Thoracic aorta endothelial cell (primary cell): ENCODE measurements around a stretch of chr9.

DNA sequence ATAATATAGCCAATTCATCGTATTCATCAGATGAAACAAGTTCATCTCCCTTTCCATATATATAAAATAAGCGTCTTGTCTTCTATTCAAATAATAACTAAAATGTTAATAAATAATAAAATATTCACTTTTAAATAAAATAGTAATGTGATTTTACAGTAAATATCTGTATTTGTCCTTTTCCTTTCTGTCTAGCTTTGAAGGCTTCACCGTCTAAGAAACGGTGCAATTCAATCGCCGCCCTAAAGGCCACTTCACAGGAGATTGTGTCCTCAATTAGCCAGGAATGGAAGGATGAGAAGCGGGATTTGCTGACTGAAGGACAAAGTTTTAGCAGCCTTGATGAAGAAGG, 79.2 kb downstream of the PRKACG start:
- CAGE, long polyA plus RNA, result no peak

DNA sequence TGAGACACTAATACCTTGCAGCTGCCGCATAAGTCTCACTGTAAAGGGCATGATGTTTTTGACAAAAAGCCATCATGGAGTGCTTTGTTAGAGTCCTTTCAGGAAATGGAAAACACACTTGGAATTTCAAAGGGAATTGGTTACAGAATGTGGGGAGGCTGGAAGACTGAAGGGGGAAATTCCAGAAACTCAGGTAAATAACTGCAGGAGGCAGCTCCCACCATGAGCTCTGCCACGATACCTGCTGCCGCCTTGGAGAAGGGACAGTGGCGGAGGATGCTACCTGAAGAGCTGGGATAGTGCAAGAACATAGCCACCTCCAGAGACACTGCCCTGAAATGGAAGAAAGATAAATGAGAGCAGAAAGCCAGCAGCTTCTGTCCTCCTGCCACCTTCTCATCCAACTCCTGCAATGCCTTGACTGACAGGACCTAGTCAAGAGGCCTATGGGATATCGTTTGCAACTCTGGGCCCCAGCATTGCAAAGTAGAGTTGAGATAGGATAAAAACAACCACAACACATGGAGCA, 66.8 kb downstream of the PRKACG start:
- CAGE, long polyA plus RNA, result no peak

DNA sequence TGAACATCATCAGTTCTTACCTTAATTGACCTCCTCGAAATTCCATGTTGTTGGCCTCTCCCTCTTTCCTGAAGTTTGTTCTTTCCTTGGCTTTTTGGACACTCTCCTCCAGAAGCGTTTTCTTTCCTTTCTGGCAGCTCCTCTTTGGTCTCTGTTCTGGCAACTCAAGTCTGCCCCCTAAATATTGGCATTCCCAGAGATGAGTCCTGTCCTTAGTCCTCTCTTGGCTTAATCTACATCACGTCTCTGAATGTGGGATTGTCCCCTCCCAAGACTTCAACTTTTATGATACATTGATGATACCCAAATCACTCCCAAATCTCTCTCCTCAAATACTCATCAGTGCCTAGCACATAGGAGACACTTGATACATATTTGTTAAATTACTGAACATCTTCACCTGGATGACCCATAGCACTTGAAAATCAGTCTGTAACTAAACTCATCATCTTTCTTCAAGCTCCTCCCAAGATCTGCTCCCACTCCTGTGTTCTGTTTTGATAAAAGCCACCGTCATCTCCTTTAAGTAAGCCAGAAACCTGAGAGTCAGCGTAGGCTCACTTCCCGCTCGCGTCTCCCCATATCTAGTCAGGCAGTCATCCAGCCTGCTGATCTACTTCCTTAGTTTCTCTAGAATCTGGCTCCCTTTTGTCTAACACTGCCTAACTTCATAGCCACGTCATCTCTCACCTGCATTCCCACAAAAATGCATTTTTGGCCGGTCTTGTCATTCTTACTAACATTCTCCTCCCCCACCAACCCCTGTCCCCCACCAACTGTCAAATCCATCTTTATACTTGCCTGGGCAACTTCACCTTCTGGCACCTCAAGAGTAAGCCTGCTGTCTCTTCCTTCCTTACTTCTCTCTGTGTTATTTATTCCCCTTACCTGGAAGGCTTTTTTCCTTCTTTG, 3.2 kb upstream of the TJP2 start:
- CAGE, long polyA plus RNA, result no peak

DNA sequence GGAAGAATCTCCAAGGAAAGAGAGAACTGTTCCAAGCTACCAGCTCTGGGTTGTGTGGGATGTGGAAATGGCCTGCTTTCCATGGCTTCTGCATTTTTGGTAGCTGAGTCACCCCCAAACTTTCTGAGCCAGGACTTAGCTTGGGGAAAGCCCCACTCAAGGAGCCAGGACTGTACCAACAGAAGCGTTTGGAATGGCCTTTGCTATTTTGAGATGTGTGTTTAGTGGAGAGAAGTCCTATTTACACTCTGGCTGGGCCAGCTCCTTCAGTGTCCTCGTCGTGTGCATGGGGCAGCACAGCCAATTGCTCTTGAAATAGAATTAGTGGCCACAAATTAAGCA, 51.6 kb downstream of the ENTREP1 start:
- CAGE, long polyA plus RNA, result no peak

DNA sequence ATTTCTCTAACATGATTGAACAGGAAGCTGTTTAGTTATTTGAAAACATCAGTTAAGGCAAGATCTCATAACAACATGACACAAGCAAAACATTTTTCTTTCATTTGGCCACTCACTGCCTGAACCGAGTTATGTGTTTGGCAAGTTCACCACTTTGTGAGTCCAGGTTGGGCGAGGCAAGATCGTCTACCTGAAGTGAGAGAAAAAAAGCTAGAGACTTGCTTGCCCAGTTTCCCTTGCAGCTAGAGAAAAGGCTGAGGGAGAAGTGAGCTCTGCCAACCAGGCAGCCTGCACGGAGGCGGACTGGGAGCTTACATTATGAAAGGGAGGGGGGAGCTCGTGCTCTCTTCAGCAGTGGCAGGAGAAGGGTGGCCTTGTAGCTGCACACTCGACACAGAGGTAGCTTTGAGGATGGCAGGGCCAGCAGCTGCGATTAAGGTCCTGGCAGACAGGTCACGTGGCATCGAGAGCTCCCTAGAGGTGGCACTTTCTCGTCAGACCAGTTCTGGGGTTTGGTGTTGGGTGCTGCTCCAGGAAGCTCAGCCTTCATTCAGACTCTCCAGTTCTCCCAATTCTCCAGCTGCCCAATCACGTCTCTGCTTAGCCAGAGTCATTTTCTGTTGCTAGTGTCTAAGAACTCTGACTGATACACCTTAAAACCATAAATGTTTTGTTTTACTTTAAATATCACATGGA, 26.7 kb downstream of the APBA1 start:
- CAGE, long polyA plus RNA, result no peak

- CAGE, long polyA plus RNA, result no peak
Measured at GRCh38 chr9:69806078-69806762, 14.4 kb upstream of the CFAP95 start.

DNA sequence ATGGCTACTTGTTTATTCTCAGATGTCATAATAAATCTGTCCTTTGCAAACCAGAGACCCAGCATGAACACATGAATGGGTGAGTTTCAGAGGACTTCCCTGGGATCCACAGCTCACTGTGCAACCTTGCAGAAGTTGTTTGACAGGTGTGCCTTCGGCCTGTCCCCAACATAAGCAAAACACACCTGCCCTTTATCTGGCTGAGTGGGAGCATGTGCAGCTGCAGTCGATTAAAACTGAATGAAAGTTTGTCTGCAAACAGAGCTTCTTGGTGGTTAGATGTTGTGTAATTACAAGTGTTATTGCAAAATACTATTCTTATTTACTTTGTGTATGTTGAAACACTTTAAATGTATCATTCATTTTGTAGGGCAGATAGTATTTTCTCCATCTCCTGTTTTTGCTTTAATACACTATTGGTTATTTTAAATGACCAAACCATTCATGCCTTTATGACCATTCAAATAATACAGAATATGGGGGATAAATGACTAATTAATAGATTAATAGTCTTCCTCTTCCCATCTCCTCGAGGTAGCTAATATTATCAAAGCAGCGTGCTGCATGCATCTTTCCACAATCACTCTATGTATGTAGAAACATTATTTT, 36.1 kb downstream of the MAMDC2 start:
- CAGE, long polyA plus RNA, result no peak

- CAGE, long polyA plus RNA, result no peak
Measured at GRCh38 chr9:70216974-70217385, 41.8 kb upstream of the SMC5 start.

DNA sequence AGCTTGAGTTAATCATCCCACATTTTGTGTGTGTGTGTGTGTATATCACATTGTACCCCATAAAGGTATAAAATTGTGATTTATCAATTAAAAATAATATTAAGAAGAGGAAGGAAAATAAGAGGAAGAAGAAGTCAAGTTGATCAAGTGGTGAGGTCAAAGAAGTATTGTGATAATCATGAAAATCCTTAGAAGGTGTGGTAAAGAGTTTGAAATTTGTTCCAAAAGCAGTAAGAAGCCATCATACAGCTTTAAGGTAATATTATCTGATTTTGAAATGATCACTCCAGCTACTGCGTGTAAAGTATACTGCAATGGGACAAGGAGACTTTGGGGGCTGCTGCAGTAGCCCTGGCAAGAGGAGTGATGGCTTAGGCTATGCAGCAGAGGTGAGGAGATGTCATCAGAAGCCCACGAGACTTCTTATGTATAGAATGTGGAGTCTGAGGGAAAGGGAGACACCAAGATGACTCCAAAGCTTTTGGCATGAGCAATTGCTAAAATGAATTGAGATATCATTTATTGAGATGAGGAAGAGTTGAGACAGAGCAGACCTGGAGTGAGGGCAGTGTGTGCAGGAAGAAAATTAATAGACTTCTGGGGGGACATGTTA, 37.0 kb upstream of the SMC5 start:
- CAGE, long polyA plus RNA, result no peak

DNA sequence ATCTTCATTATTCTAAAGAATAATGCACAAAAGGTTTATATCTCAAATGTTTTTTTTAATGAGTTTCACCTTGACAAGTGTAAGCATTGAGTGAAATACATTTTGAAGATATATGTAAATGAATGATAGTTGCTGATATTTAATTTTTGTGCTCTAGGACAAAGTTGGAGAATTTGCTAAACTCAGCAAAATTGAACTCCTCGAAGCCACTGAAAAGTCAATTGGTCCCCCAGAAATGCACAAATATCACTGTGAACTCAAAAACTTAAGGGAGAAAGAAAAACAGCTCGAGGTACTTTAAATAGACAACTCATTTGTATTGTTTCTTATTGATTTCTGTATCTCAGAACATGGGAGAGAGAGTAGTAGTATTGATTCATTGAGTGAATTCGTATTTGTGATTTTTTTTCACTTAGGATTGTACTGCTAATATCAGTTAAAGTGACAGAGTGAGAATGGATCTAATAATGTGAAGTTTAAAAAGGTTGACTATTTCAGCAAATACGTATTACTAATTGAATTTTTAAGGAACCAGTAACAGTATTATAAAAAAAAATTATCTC, 19.6 kb downstream of the SMC5 start:
- CAGE, long polyA plus RNA, result no peak

DNA sequence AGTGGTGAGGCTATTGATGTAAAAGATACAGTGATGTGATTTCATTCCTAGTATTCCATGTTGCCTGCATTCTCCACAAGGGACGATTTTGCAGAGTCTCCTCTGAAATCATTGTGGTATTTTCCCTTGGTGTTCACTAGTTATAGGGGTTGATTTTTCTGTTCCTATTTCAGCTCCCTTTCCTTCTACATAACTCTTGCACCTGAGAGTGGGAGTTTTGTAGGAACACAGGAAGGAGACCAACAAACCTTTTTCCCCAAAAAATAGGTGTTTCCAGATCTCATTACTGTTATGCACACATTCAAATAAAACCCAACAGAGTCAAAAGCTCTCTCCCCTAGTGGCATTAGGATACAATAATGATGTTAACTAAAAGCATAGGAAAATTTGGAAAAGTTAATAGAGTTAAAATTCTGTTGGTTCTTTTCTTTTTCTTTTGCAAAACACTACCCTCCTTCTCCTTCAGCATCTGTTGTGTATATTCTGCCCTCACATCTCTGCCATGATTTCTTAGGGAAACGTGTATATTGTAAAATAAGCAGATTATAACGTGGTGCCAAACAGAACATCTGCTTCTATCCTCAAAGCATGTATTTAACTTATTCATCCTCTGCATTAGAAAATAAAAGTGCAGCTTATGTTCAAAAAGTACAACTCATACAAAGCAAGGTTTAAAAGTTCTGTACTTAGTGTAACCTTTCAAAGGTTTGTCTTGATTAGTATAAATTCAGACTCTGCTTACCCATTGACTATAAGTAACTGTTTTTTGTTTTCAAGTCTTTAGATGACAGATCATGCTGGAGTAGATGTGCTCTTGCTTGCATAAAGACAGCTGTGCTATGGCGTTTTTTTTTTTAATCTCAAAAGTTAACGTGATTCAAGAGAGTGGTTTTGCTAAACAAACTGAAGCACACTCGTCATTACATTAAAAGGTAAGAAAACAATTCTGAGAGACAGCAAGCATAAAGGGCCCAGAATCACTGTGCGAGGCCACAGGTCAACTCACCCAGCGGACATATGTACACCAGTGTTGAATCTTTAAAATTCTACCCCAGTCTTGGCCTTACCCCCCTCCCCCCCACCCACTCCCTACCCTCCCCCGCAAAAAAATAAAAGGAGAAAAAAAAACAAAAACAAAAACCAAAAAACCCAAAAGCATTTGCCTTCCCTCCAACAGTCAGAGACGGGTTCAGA, 27.7 kb downstream of the KLF9 start:
- CAGE, long polyA plus RNA, result no peak

- CAGE, long polyA plus RNA, result no peak
Measured at GRCh38 chr9:70400414-70400754, 14.1 kb downstream of the KLF9 start.

GRCh38 chr9:70408253-70409086, 6.0 kb downstream of the KLF9 start:
- CAGE, long polyA plus RNA, result no peak

DNA sequence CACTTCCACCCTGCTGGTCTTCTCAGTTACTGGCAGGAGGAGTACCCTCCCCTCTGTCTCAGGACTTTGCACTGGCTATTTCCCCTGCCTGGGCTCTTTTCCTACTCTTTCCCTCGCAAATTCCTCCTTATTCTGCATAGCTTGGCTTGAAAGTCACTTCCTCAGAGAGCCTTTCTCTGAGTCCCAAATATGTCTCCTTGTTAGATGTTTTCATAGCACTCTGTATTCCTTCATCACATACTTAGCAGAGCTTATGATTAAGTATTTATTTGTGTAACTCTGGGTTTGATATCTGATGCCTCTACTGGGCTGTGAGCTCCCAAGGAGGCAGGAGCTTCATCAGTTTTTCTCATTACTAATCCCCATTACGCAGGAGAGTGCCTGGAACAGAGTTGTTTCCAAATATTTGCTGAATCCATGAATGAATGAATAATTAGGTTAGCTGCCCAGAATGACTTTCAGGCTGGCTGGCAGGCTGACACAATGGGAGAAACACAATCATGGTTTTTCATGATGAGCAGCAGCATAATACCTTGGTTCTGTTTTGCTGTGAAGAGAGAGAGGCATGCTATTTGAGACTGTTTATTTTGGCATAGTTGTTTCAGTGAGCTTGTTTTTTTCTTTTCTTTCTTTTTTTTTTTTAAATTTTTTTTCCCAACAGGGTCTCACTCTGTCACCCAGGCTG, 160.0 kb upstream of the KLF9 start:
- CAGE, long polyA plus RNA, result no peak

DNA sequence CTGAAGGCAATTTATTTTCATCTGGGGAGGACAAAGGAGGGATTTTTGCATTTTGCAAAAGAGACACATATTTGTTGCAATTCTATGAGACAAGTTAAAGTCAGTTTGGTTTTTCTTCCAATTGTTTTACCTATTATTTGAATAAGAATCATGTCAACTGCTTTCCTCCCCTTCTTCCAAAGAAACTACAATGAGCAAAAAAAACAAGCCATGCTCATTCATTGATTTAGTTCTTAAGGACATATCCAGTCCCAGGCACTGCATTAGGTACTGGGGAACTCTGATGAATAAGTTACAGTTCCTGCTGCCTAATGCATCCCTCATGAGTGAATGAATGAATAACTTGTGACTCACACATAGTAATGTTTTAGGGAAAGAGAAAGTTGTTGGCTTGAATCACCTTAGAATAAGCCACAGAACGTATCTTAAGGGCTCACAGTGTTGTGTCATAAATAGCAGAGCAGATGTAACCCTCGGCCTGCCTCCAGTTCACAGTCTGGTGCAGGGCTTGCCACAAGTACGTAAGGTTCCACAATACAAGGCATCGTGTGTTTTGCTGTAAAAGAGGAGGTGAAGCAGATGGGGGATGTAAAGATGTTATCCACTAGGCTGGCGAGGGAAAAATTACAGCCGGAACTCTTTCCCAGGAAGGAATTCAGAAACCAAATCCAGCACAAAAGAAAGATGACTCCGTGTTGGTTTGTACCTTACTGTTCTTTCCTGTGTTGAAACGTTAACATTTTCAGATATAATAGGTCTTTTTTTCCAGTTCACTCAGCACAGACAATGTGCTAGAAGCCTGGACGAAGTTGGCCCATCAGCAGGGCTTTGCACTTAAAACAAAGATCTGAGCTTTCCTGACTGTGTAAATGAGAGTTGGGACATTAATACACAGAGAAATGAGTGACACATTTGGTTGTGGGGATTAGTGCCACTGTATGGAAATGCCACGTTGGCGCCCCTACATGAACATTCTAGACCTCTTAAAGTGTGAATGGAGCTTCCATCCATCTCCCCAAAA, 218.7 kb downstream of the TRPM3 start:
- CAGE, long polyA plus RNA, result no peak

- CAGE, long polyA plus RNA, result no peak
Measured at GRCh38 chr9:70905591-70906113, 215.8 kb downstream of the TRPM3 start.

GRCh38 chr9:71689867-71690336, 78.4 kb downstream of the CEMIP2 start:
- CAGE, long polyA plus RNA, result no peak

- CAGE, long polyA plus RNA, result no peak
Measured at GRCh38 chr9:71795283-71795974, 27.1 kb upstream of the CEMIP2 start.

DNA sequence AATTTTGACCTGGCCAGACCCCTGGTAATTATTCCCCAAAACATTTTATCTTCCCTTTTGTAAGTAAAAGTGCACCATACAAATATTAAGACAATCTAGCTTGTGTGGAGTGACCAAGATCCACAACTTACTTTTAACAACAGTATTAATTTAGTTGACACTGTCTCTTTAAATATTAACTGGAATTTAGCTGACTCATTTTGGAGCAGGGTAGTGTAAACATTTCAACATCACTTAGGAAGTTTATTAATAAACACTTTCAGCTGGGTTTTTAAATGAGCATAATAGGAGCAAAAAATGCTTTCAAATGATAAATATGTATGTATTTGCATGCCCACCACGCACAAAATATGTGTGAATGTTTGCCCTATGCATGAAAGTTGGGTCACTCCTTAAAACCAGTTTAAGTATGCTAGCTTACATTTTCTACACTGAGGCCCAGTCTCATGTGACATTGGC, 3.0 kb downstream of the ZFAND5 start:
- CAGE, long polyA plus RNA, result no peak

DNA sequence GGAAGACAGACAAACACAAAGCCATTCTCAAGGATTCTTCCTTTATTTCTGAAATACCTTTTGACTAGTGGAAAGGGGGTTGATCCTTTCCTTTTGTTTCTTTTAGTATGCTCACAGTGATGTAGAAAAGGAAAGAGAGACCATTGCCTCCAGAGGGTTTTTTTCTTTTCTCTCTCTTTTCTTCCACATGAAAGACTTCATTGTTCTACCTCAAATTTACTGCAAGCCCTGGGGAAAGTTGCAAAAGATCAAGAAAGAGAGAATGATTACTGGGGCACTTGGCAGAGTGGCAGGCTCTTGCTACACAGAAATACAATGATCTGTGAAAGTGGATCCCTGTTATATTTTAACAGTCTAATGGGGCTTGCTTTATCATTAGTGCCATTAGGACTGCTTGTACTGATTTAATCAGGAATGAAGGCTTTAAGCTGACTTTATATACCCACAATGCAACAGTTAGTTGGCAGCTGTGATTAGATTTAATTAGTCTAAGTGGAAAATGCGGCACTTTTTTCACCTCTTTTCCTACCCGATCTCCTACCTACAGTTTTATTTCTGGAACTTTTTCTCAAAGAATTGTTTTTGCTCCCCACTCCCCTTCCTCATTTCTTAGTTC, 66.2 kb upstream of the TMC1 start:
- CAGE, long polyA plus RNA, result no peak